Myometrial cell (primary cell): Measurements from ENCODE around the genes CC2D1B, YIPF1 and LRRC42.

DNA sequence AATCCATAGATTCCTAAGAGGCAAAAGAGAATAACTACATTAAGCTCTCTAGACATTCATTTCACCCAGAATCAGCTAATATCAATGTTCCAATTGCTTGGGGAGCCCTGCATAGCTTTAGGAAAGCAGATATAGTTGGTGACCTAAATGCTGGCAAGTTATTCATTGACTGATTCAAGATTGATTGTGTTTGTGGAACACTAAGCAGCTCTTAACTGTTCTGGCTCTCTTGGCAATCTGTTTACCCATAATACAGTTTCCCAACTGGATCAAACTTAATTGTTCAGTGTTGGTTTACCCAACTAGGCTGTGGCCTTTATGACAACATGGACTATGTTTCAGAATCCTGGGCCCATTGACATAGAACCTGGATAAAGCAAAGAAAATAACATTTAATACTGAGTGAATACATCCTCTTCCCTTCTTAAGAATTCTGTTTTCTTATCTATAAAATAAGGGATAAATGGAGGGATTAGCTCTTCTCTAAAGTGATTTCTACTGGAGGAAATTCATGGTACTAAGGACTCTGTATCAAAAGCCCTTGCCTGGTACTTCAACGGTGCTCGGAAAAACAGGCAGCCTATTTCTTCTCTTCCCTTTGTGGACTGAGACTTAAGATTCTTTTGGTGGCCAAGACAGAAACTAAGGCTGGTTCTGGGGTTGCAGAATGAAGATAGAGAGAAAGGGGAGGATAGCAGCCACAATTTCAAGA lies 83.5 kb downstream of the NRDC start:
- RAMPAGE, long total RNA: no peak

DNA sequence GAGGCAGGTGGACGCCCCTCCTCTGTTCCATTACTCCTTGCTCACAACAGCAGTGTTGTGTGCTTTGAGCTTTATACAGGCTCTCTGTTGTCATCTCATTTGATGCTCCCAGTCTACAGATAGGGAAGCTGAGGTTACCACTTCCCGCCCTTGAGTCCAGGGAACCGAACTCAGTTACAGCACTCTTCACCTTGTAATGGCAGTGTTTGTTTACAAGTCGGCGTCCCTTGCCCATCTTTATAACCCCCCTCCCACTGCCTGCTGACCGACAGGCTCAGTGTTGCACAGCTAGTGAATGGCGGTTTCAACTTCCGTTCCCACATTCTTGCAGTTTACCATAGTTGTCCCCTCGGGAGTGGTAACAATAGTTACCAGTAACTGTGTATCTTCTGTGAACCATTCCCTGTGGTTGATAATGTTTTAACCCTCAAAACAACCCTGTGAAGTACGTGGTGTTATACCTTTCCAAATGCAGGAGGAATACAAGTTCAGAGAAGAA lies 596 bp downstream of the BTF3L4 start:
- RAMPAGE, long total RNA: no peak

DNA sequence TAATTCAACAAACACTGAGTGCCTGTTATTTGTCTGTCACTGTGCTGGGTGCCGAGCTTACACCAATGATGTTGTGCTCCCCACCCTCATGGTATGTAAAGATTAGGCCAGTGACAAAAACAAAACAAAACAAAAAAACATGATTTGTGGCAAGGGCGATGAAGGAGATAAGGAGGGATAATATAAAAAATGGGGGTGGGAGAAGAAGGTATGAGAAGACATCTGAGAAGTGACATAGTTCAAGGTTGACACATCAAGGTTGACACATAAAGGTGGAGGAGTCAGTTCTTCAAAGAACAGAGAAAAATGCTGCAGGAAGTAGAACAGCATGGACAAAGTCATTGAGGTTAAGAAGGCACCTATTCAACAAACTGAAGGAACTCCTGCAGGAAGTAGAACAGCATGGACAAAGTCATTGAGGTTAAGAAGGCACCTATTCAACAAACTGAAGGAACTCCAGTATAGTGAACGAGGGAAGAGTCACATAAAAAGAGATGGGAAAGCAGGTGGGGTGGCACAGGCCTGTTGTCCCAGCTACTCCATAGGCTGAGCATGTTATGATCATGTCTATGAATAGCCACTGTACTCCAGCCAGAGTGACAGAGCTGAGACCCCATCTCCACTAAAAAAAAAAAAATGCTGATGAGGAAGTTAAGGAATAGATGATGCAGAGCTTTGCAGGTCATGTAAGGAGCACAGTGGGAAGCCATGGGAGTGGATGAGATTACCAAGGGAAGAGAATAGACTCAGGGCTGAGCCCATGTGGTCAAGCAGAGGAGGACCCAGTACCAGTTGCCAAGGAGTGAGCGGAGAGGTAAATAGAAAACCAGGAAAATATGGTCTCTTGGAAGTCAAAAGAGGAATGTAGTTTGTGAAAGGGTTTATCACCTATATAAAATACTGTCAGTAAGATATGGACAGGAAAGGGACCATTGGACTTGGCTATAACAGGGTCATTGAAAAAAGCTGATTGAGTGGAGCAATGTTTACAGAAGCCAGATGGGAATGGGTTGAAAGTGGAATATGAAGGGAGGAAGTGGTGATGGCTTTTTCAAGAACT lies 101.6 kb downstream of the ZFYVE9 start:
- RAMPAGE, long total RNA: no peak

DNA sequence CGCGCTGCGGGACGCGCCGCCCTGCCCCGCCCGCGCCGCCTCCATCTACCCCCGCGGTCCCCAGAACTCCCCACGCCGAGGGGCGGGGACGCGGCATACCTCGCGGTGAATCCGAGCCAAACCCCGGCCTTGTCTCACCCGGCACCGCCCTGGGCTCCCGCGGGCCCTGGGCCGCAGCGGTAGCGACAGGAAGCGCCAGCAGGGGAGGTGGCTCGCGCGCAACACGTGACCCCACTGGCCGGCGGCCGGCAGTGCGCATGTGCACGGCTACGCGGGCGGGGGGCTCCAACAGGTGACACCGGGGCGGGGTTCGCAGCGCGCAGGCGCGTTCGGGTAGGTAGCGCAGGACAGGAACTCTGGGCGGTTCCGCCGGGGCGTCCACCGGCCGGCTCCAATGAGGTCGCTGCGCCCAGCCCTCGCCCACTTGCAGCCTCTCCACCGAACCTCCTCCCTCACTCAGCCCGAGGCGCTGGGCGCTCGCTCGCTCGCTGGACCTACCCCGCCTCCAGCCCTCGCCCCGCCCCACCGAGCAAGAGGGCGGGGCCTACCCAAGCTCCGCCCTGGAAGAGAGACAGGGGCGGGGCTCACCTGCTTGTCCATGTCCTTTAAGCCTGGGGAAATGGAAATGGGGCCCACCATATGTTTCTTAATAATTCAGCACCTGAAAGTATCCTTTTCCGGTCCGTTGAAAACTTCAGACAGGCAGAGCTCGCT lies at the start of gene CC2D1B:
Gene CC2D1B, minus strand, starts transcription at position 236 of the 714 bp plus-strand sequence.
- RAMPAGE, long total RNA: start-site peak on the minus strand centred at position 172 of the sequence, 26 bp wide, 125 and 137 reads in 2 replicates

- RAMPAGE, long total RNA: no peak
Measured at GRCh38 chr1:52368310-52368714, 2.3 kb upstream of the CC2D1B start.

GRCh38 chr1:52474875-52475632 lies 70.7 kb downstream of the PRPF38A start:
- RAMPAGE, long total RNA: no peak

- RAMPAGE, long total RNA: no peak
Measured at GRCh38 chr1:52651942-52652492, 19.0 kb downstream of the SHISAL2A start.

DNA sequence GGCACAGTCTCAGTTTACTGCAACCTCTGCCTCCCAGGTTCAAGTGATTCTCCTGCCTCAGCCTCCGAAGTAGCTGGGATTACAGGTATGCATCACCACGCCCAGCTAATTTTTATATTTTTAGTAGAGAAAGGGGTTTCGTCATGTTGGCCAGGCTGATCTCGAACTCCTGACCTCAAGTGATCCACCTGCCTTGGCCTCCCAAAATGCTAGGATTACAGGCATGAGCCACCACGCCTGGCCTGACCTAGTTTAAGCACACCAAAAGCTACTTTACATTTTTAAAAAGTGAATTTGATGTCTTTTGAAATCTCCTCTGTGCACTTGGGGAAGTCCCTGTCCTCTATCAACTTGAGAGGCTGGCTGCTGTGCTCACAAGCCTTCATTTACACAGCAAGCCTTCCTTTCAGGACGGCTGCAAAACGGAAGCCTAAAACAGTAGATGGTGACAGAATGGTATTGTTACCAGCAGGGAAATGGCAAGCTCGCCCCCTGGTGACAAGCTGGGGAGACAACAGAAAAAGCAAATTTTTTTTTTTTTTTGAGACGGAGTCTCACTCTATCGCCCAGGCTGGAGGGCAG lies 12.1 kb downstream of the COA7 start:
- RAMPAGE, long total RNA: no peak

DNA sequence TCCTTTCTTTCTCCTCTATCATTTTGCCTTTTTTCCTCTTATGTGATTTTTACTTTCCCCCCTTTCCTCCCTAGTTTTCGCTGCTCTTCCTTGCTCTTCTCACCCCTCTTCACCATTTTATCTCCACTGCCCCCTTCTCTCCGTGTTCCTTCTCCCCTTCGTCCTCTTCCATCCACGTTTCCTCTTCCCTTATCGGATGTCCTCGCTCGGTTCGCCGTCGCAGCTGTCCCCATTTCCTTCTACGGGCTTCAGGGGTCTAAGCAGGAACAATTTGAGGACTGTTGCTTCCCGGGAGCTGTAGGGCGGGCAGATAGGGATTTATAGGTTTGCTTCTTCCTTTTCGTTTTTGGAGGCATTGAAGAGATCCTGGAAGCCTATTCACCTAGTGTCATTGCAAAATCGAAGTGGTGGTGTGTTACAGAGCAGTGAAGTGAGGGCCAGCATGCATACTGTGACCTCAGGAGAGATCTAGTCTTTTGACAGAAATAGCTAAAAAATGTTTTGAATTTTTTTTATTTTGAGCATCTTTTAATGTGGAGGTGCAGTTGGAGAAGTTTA lies 820 bp downstream of the ZYG11B start:
- RAMPAGE, long total RNA: no peak

GRCh38 chr1:52821319-52822335 lies 20.9 kb upstream of the ZYG11A start:
- RAMPAGE, long total RNA: no peak

DNA sequence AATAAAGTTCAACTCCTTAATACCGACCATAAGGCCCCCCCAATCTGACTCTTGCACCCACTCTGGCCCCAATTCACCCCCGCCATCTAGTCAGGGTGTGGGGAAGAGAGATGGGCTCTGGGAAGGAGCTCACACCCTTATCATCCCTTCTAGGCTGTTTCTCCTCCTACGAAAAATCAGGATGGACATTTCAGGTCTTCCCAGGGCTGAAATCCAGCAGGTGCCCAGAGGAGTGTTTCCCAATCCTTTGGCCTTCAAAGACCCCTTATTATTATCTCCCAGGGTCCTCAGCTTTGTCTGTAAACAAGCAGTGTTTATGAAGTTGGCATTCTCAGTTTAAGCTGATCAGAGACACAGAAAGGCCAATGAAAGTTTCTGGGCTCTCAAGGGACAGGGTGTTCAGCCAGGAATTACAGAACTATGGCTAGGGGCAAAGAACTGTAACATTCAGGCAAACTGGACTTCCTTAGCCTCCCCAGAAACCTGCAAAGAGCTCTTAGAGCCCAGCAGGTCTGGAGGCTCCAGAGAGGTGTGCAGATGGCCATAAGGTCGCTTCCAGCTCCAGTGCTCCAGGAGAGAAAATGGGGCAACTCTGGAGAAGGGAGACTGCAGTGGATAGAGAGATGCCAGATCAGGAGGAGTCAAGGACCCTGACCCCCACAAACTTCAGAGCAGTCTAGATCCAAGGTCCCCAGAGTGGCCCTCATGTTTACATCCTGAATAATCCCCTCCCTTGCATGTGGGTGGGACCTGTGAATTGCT lies 6.4 kb downstream of the ECHDC2 start:
- RAMPAGE, long total RNA: no peak

- RAMPAGE, long total RNA: no peak
Measured at GRCh38 chr1:52920570-52921312, 799 bp downstream of the ECHDC2 start.

GRCh38 chr1:53082259-53082861 lies 20.3 kb downstream of the PODN start:
- RAMPAGE, long total RNA: no peak

- RAMPAGE, long total RNA: no peak
Measured at GRCh38 chr1:53135256-53135712, 7.2 kb downstream of the SLC1A7 start.

DNA sequence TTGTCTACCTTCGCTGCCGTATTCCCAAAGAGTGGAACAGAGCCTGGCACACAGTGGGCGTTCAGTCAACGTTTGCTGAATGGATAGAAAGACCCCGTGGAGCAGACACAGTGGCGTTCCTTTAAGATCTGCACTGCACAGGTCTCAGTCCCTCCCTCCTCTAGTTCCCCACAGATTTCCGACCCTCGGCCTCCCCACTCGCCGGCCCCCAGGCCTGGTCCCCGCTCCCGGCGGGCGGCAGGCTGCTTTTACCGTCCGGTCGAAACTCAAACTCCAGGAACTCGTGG lies 266 bp downstream of the MAGOH start:
- RAMPAGE, long total RNA: no peak

- RAMPAGE, long total RNA: start-site peak on the minus strand at chr1:53889772-53889799, 473 and 250 reads in 2 replicates
Measured at GRCh38 chr1:53889407-53890494, at the start of gene YIPF1. Gene YIPF1, minus strand, starts transcription at chr1:53889797.

DNA sequence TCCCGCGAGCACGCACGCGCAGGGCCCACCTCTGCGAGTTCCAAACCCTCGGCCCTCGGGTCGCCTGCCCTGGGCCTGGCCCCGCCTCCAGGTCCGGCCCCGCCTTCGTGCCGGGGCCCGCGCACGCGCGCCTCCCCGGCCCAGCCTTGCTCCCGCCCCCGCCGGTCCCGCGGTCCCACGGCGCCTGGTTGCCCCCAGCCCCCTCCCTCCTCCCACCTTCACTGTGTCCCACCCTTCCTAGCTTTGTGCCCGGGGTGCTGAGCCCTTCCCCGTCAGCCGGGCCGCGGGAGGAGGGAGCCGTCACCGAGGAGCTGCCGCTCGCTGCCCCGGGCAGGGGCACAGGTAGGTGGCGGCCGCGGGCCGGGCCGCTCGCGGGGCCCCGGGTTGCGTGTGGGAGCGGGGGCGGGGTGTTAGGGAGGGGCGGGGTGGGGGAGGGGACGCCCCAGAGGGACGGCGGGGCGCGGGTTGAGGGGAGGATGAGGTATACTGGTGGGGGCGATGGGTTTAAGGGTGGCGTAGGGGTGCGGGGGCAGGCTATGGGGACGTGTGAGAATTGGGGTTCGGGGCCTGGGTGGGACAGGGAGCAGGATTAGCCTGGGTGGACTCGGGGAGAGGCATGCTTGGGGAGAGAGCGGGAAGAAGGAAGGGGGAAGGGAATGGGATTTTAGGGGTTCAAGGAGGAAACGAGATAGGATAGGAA lies at the start of gene LRRC42:
Gene LRRC42, plus strand, starts transcription at position 143 of the 700 bp plus-strand sequence.
- RAMPAGE, long total RNA: start-site peak on the minus strand centred at position 75 of the sequence, 41 bp wide, 361 and 474 reads in 2 replicates; start-site peak on the plus strand centred at position 206 of the sequence, 126 bp wide, 174 and 171 reads in 2 replicates

DNA sequence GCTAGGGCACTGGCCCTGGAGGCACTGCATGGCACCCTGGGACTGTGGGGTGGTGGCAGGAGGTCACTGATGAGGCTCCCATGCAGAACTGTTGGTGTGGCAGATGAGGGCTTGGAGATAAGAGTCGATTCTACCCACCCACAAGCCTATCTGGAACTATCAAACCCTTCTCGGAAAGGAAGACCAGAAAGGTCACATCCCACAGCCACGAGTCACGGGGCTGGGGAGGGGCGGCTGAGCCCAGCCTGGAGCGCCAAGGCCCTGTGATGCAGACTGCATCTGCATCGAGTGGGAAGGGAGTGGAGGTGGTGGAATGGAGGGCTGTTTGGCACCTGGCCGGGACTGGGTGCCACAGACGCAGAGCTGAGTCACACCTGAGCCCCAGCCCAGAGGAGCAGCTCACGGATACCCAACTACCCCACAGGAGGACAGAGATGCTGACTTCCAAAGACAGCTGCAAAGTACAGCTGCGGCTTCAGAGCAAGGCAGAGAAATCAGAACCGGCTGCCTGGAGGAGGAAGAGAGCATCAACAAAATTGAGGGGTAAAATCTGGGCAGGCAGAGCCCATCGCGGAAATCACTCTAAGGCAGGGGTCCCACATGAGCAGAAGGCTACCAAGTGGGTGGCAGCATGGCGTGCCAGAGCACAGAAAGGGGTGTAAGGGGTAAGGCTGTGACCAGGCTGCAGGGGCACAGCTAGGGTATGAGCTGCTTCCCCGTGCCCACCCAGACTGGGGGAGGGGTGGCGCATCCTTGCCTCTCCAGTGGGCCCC lies 29.7 kb downstream of the MRPL37 start:
- RAMPAGE, long total RNA: no peak

GRCh38 chr1:54276648-54277770 lies 77.0 kb downstream of the MRPL37 start:
- RAMPAGE, long total RNA: no peak

GRCh38 chr1:54324570-54325345 lies 124.8 kb downstream of the MRPL37 start:
- RAMPAGE, long total RNA: no peak